Thoracic aorta (tissue), 1 donor: ENCODE measurements around a stretch of chr12.

DNA sequence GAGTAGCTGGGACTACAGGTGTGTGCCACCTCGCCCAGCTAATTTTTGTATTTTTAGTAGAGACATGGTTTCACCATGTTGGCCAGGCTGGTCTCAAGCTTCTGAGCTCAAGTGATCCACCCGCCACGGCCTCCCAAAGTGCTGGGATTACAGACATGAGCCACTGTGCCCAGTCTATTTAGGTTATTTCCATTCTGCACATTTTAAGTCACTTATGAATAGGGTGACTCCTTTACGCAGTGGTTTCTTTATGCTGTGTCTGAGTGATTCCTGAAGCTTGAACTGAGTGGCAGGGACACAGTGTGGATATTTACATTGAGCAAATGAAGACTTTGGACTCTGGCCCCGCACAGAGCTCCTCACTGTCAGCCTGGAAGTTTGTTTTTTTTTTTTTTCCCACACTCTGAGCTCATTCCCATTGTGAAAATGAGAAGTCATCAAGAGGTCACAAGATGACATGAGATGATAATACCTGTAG is 72.6 kb downstream of the TBX3 start:
- RAMPAGE, long total RNA = no peak

DNA sequence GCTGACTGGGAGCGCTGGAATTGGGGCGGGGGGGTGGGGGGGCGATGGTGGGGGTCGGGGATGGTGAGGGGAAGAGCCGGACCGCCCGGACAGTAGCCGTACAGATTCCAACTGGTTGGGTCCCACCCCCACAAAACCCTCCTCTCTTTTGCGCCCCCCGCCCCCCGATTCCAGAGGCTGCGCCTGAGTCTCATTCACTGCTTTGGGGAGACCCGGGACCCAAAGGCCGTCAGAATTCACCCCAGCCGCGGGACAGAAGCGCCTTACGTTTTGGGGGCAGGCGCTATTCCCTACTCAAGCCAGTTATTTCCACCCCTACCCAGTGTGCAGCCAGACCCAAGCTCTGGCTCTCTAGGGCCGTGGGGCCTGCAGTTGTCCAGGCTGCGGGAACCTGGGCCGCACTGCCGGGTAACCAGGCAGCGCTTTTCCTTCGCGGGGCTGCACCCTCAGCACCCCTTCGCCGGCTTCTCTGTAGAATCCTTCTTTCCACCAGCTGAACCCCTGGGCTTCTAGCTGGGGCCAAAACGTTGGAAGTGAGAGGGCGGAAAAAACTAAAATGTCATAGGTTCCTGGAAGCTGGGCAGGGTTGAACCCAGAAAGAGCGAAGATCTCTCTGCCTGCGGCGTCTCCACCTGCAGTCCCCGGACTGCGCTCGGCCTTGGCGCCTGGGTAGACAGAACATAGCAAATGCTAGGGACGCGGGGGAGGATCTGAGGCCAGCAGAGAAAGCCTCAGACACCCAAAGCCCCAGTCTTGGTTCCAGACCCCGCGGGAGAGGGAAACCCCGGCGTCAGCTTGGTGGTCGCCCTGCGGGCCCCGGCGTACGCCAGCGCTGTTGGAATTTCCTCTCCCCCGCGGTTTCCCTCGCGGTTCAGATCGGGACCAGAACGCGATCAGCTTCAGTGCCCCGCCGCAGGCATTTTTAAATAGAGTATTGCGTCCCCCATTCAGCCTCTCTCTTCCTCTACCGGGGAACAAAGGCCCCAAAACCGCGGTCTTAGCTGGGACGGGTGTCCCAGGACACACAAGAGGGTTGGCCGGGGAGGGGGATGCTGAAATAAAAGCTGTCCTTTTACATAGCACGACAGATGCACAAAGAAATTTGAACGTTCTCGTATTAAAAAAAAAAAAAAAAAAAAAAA is 18.3 kb downstream of the TBX3 start:
- RAMPAGE, long total RNA = no peak

- RAMPAGE, long total RNA = no peak
Observed at GRCh38 chr12:114669147-114669913, 14.6 kb downstream of the TBX3 start.

GRCh38 chr12:114671519-114672591 is 12.1 kb downstream of the TBX3 start:
- RAMPAGE, long total RNA = no peak

DNA sequence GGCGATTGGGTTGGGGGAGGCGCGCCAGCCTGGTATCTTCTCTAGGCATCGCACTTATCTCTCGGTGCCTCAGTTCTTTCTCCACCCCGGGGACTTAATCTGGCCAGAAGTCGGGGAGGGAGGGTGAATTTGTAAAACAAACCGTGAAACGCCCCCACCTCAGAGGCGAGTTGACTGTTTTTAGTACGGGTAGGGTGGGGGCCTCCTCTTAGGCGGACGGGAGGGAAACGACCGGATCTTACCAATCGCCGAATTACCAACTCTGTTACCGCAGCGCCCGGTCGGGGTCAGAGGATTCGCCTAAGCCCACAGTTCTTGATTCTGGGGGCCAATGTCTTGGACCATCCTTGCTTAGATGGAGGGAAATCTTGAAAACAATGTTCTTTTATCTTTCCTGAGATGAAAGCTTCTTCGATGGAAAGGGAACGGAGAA is 1.4 kb upstream of the TBX3 start:
- RAMPAGE, long total RNA = no peak

GRCh38 chr12:114691250-114691814 is 7.4 kb upstream of the TBX3 start:
- RAMPAGE, long total RNA = no peak

- RAMPAGE, long total RNA = no peak
Observed at GRCh38 chr12:114691815-114692156, 7.8 kb upstream of the TBX3 start.

GRCh38 chr12:114692157-114693184 is 8.5 kb upstream of the TBX3 start:
- RAMPAGE, long total RNA = no peak

GRCh38 chr12:114774392-114774696 is 90.4 kb upstream of the TBX3 start:
- RAMPAGE, long total RNA = no peak

GRCh38 chr12:114826297-114826731 is 142.3 kb upstream of the TBX3 start:
- RAMPAGE, long total RNA = no peak

- RAMPAGE, long total RNA = no peak
Observed at GRCh38 chr12:114903212-114903411, 219.1 kb upstream of the TBX3 start.

- RAMPAGE, long total RNA = no peak
Observed at GRCh38 chr12:115473375-115473586, 789.3 kb upstream of the TBX3 start.

DNA sequence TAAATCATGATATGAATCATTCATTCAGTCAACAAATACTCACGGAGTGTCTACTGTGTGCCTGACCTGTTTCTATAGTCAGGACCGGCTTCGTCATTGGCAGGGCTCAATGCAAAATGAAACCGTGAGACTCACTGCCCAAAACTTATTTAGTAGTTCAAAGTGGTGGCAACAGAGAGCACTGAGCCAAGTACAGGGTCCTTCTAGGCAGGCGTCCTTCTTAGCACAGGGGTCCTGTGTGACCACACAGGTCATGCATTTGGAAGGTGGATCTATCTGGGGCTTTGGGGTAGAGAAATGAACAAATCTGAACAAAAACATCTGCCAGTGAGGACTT is 706.9 kb downstream of the MED13L start:
- RAMPAGE, long total RNA = no peak

DNA sequence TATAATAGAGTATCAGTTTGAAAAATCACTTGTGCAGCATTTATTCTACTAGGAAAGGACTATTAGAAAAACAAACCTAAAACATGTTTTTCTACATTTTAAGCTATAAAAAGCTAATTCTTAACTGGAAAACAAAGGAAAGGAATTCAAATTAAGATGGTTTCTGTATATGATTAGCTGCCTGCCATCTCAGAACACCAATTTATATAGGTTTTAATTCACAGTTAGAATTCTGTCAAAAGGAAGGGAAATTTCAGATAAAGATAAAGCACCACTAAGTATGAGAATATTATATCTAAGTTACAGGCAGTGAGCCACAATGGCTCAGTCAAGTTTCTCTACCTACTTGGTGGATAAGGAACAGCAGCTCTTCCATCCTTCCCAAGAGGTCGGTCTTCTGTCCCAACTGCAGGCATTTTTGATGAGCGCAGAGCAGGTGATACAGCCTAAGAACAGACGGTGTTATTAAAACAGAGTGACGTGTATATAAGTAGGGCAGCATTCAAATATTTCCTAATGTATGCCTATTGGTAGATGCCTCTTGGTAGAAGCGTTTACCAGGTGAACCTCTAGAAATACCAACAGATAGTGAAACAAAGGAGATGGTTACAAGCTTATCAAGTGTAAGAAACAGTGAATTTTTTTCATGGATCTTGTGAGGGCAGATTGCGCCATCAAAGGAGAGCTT is 274.7 kb downstream of the MED13L start:
- RAMPAGE, long total RNA = no peak

DNA sequence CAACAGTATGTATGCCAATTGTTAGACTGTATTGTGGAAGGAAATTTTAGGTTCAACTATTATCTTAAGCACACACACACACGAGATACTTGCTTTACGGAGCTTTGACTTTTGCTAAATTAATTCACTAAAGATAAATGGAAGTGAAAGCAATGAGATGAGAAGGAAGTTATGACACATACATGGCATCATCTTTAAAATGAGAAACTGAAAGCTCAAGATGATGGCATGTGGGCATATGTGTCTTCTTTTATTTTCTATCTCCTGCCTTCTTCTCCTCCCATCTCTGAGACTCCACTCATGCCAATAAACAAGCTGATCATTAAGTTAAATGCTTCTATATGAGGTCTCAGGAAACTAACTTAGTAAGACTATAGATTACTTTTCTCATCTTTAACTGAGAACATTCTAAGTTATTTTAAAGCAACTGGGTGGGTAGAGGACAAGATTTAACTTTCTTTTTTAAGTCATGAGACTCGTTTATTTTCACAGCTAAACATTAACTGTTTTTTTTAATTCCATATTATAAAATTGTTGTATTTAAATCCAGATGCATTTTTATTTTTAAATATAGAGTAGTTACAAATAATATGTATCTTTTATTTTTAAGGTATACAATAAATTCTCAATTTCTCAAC is 216.6 kb downstream of the MED13L start:
- RAMPAGE, long total RNA = no peak

DNA sequence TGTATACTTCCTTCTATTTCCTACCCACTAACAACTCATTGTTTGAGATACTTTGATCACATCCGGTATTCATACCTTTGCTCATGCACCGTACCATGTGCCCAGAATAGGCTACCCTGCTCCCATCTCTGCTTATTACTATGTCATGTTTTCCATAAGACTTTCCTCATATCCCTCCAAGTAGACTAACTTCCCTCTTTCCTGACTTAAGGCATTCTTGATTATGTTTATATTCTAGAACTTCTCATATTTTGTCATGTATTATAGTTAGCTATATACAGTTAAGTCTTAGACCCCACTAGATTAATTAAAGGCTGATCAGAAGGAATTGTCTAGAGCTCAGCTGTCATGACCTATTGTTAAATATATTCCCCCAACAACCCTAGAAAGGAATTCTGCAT is 128.5 kb downstream of the MED13L start:
- RAMPAGE, long total RNA = no peak

DNA sequence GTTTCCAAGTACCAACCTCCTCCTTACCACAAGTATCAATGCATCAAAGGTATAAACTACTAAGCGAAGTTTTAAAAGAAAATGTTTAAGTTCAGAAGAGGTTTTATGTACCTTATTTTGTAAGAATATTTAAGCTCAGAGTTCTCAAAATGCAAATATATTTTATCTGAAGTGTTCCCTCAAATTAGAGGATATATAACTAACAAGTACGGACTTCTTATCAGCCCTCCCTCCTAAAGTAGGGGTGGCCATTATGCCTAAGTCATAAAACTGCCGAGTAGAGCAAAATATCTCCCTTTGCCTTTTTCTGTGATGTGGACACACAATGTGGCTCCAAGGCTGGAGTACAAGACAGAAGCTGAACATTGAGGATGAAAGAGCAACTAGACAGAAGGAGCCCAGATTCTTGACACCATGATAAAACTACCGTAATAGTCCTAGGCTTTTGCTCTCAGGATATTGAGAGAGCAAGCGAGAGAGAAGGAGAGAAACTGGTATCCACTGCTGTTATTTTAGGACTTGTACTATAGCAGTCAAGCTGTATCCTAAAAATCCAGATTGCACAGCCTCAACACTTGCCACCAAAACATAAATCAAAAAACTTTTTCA is 120.9 kb downstream of the MED13L start:
- RAMPAGE, long total RNA = no peak

DNA sequence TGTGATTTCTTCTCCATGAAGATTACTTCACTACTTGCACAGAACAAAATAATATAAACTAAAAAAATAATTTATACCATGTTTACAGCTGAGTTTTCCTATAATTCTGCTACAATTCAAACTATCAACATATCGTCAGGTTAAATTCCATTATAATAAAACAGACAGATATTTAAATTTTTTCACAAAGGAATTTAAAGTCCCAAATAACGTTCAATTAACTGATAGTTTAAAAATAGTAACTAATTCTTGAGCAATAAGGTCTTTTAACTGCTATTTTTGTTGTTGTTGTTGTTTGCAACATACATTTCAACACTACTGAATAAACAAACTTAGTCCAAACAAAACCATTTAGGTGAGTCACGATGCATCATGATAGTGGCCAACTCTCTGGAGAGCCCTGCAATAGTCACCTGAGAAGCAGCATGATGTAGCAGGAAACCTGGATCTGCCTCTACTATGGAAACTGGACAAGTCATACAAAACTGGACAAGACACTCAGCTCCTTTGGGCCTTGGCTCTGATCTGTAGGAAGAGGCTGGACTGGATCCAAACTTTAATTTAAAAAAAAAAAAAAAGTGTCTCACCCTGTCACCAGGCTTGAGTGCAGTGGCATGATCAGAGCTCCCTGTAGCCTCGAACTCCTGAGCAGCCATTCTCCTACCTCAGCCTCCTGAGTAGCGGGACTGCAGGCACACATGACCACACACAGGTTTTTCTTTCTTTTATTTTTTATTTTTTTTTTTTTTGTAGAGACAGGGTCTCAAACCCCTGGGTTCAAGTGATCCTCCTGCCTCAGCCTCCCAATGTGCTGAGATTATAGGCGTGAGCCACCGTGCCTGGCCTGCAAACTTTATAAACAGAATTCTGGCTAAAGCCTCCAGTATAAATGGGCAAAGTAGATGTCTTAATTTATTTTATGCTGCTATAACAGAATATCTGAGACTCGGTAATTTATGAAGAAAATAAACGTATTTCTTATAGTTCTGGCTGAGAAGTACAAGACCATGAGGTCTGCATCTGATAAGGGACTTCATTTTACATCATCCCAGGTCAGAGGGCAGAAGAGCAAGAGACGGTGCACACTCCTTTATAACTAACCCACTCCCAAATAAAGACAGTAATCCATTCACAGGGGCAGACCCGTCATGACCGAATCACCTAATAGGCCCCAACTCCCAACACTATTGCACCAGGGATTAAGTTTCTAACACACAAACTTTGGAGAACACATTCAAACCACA is 117.0 kb downstream of the MED13L start:
- RAMPAGE, long total RNA = no peak

DNA sequence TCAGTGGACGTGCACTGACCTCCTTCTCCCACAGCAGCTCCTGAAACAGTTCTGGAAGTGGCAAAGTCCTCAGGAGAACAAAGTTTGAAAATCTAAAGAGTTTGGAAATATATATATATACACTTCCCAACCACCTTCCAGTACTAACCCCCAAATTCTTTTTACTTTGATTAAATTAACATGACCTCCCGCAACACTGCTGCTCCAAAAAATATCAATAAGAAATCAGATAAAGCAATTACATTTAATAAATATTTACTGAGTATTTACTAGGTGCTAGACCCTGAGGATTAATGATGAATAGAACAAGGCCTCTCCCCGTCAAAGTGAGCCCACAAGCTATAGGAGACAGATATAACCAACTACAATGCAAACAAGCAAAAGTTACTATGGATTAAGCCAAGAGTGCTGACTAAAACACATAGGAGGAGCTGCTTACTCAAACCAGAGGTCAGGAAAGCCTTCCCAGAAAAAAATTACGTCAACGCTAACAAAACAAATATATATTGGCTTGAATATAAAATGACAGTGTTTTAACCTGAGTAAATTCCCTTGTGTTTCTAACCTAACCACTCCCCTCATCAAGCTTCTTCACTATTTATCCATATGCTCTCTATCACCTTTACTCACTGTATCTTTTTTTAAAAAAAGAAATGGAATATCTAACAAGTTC is 116.1 kb downstream of the MED13L start:
- RAMPAGE, long total RNA = no peak

DNA sequence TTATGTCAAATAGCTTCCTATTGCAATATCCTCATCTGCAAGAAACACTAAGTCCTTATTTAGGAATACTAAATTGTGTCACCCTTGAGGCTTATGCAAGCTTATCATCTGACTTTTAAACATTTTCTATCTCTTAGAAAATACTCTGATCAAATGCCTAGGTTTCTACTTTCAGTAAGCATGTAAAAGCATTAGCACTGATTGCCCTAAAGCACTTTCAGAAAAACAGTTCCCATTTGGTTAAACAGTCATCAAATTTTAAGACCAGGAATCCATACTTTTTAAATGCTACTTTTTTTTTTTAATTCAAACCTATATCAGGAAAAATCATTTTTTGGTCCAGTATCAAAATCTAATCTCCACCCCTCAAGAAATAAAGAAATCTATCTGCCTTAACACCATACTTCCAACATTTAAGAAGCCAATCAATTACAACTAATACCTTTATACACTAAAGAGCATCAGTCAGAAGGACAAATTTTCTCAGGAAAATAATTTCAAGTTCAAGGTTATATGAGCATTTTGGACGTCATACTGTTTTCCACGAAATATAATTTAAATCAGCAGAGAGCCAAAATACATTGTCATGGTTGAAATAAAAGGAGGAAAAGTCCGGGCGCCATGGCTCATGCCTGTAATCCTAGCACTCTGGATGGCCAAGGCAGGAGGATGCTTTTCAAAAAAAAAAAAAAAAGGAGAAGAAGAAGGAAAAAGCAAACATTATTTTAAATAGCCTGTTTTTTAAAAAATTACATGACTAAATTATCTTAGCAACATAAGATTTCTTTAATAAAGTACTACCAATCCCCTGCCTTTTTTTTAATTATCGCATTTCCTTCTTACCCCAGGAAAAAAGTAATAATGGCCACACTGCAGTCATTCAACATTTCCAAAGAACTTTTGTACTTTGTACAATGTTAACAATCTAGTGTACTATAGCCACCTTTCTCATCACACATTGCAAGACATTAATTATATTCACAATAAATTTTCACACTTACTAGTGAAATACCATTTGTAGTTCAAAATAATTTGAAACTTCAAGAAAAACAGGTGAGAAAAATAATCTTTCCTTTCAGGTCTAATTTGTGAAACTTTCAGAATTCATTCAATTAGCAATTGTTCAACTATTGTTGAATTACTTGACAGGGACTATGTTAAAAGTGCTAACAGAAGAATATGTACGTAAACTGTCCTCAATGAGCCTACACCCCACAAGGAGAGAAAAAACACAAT is 77.7 kb downstream of the MED13L start:
- RAMPAGE, long total RNA = no peak